ENCODE results near the genes CLTB, FGFR4 and PRELID1.

GRCh38 chr5:175908004-175908988 is 36.9 kb downstream of the CPLX2 start:
- PRO-cap, result no peak
- RAMPAGE, long total RNA, 2 experiments, result no peak in any of the 2 experiments

- PRO-cap, result unidirectional peak, plus-strand start at chr5:176061159
- RAMPAGE, long total RNA, 2 experiments, result start-site peak on the plus strand in 2 of 2 experiments, at chr5:176061155-176061182 at its widest, 7 to 30 reads per replicate
These were observed 92.7 kb upstream of the THOC3 start for GRCh38 chr5:176060698-176061396.

- PRO-cap, result no peak
- RAMPAGE, long total RNA, 2 experiments, result no peak in any of the 2 experiments
These were observed 53.3 kb upstream of the SIMC1 start for GRCh38 chr5:176184962-176185369.

- PRO-cap, result no peak
- RAMPAGE, long total RNA, 2 experiments, result no peak in any of the 2 experiments
These were observed 51.9 kb downstream of the SIMC1 start for GRCh38 chr5:176289795-176290768.

- PRO-cap, result no peak
- RAMPAGE, long total RNA, 2 experiments, result no peak in any of the 2 experiments
These were observed 52.9 kb downstream of the KIAA1191 start for GRCh38 chr5:176308530-176309151.

DNA sequence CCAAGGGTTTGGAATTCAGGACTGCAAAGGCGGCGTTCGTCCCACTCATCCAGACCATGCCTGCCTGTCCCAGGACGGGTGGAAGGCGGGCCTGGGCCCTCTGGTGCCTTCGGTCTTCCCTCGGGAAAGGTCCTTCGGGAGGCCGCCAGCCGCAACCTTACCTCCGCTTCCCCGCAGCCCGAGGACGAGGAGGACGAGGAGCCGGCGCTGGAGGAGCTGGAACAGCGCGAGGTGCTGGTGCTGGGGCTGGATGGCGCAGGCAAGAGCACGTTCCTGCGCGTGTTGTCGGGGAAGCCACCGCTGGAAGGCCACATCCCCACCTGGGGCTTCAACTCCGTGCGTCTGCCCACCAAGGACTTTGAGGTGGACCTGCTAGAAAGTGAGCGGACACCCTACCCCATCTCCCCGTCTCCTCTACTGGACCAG is 929 bp downstream of the ARL10 start:
- PRO-cap, result no peak
- RAMPAGE, long total RNA, 2 experiments, result no peak in any of the 2 experiments

GRCh38 chr5:176385009-176386147 is 3.0 kb downstream of the NOP16 start:
- PRO-cap, result no peak
- RAMPAGE, long total RNA, 2 experiments, result no peak in any of the 2 experiments

DNA sequence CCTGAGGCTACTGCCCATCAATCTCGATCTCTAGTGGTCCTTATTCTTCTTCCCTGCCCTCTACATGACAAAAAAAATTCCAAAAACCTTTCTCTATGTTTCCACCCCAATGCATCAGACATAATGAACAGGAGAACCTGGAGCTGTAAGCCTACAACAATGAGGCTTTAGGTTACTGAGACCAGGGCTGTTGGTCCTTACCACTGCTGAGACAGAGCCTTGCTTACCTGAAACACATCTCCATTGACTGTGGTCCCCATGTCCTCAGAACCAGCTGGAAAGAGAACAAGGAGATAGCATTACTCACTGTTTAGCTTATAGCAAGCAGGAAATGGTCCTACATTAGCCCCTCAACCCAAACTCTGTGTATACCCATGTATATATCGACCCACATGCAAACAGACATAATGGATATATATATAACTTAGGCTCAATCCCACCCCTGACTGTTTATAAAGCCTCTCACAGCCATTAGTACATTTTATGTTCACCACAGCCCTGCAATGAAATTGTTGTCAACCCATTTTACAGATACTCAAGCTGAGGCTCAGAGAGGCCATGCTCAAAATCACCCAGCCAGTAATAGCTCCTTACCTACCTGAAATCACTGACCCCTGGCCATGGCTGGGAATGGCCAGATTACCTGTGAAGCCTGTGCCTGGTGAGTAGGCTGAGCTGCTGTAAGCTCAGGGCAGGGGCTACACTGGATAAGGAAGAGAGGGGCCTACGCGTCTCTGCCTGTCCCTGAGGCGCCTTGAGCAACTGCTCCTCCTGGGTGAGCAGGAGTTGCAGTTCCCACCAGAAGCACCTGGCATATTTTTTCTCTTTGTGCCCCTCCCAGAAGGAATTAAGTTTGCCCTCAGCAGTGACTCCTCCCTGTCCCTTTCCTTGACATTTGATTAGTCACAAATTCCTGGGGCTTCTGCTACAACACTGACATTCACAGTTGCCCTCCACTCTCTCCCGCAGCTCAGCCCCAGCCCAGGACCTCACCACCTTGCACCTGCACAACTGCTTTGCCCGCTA is 6.0 kb downstream of the CLTB start:
- PRO-cap, result no peak
- RAMPAGE, long total RNA, 2 experiments, result start-site peak on the minus strand in 1 of 2 experiments, centred at position 252 of the sequence, 98 reads per replicate

DNA sequence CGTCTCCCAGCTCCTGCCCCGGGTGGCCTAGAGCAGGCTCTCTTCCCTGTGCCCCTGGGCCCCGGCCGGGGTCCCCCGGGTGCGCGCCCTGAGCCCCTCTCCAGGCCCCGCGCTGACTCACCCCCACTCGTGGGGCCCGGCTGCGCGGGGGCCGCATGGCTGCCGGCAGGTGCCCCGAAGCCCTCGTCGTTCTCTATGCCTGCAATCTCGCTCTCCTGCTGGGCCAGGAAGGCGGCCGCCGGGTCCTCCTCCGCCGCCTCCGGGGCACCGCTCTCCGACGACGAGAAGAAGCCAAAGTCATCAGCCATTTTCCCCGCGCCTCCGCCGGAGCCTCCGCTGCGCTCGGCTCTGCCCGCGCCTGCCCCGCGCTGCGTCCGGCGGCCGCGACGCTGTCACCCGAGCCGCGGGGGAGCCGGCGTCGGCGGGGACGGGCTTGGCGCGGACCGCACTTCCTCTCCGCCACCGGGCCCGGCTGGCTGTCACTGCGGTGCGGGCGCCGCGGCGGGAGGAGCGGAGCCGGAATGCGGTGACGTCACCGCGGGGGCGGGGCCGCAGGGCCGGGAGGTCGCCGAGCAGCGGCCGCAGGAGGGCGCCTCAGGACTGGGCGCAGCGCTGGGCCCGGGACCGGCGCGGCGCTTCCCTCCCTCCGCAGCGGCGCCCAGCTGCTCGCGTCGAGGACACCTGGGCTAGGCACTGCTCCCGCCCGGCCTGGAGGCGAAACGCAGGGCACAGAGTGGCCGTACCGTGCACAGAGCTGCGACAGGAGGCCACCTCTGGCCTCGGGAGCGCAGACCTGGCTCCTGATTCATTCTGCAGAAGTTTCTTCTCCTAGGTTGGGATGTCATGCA is at the start of gene CLTB:
CLTB (minus strand) TSS at position 484 of the 848 bp plus-strand sequence.
- PRO-cap, result bidirectional peak, plus-strand start at position 597 of the sequence, minus-strand start at position 481 of the sequence
- RAMPAGE, long total RNA, 2 experiments, result start-site peak on the minus strand in 2 of 2 experiments, centred at positions 281 to 352 of the sequence, 1,506 to 1,539 reads per replicate

DNA sequence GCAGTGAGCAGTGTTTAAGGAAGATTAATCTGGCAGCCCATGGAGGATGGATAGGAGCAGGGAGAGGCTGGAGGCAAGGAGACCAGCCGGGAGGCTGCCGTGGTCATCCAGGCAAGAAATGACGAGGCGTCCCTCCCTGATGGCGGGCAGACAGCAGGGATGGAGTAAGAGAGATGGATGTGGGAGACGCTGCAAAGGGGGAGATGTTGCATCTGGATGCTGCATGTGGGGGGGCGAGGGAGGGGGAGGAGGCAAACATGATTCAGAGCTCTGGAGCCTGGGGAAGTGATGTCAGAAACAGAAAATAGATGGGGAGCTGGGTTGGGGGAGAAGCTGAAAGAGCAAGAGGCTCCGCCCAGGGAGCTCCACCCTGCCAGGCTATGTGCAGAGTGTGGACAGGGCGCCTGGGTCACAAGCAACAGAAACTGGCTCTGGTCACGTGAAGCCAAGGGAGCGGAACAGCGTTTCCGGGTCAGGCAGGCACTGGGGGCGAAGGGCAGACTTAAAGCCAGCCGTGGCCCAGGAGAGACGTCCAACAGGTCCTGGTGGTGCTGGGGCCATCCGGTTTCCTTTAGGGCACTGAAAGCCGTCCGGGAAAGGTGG is 12.7 kb downstream of the UNC5A start:
- PRO-cap, result no peak
- RAMPAGE, long total RNA, 2 experiments, result no peak in any of the 2 experiments

GRCh38 chr5:176968505-176968838 is 38.1 kb downstream of the UIMC1 start:
- PRO-cap, result no peak
- RAMPAGE, long total RNA, 2 experiments, result no peak in any of the 2 experiments

- PRO-cap, result unidirectional peak, plus-strand start at chr5:177086916
- RAMPAGE, long total RNA, 2 experiments, result start-site peak on the plus strand in 1 of 2 experiments, at chr5:177086875-177086927 at its widest, 6 reads per replicate
These were observed at the start of gene FGFR4 for GRCh38 chr5:177086768-177087680. TSS of gene FGFR4 (plus strand) at chr5:177086915.

DNA sequence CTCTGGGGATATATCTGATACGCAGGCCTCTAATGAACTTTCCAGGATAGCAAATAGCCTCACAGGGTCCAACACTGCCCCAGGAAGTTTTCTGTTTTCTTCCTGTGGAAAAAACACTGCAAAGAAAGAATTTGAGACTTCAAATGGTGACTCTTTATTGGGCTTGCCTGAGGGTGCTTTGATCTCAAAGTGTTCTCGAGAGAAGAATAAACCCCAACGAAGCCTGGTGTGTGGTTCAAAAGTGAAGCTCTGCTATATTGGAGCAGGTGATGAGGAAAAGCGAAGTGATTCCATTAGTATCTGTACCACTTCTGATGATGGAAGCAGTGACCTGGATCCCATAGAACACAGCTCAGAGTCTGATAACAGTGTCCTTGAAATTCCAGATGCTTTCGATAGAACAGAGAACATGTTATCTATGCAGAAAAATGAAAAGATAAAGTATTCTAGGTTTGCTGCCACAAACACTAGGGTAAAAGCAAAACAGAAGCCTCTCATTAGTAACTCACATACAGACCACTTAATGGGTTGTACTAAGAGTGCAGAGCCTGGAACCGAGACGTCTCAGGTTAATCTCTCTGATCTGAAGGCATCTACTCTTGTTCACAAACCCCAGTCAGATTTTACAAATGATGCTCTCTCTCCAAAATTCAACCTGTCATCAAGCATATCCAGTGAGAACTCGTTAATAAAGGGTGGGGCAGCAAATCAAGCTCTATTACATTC is 76.6 kb downstream of the NSD1 start:
- PRO-cap, result no peak
- RAMPAGE, long total RNA, 2 experiments, result no peak in any of the 2 experiments

DNA sequence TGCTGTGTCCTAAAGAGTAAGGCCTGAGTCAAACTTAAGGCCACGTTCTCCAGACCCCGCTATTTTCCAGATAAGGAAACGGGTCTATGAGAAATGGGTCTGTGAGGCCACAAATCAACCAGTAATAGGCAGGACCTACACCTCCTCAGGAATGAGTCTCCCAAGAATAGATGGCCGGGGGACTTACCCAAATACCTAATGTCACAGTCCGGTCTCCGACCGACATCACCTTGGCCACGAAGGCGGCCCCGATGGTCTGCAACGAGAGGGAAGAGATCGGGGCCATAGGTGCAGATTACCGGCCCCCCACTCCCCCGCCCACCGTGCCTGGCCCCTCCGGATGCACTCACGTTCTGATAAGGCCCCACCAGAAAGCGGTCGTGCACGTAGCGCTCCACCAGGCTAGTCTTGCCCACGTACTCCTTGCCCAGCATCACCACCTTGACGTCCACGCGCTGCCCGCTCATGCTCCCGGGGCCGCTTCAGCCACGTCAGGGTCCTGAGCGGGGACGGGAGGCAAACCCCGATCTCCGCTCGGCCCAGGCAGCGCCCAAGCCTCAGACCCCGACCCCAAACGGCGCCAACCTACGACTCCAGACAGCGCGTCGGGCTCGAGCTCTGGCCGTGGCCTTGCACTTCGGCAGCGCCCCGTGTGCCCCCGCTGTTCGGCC is 562 bp downstream of the RAB24 start:
- PRO-cap, result no peak
- RAMPAGE, long total RNA, 2 experiments, result no peak in any of the 2 experiments

- PRO-cap, result bidirectional peak, plus-strand start at chr5:177303807, minus-strand start at chr5:177303715
- RAMPAGE, long total RNA, 2 experiments, result start-site peak on the minus strand in 2 of 2 experiments, at chr5:177303702-177303730 at its widest, 22 to 57 reads per replicate
These were observed at the start of gene PRELID1 for GRCh38 chr5:177303493-177304154. TSS of gene PRELID1 (plus strand) at chr5:177303799.

- PRO-cap, result no peak
- RAMPAGE, long total RNA, 2 experiments, result no peak in any of the 2 experiments
These were observed 743 bp downstream of the PRELID1 start for GRCh38 chr5:177304155-177304928.

- PRO-cap, result no peak
- RAMPAGE, long total RNA, 2 experiments, result no peak in any of the 2 experiments
These were observed 12.2 kb downstream of the LMAN2 start for GRCh38 chr5:177338978-177339913.

DNA sequence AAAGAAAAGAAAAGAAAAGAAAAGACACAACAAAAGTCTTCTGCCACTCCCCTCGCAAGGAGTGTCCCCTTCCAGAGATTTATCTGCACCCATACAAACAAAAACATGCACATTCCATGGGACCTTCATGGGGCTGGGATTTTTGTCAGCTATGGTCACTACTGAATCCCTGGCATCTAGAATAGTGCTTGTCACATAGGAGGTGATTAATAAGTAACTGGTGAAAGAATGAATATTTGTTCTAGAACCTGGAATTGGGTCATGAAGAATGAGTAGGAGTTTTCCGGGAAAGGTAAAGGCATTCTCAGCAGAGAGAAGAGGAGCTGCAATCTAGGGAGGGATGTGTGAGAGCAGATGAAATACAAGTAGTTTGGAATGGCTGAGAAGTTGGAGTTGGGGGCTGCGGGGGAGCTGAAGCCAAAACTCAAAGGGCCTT is 2.8 kb upstream of the LMAN2 start:
- PRO-cap, result no peak
- RAMPAGE, long total RNA, 2 experiments, result no peak in any of the 2 experiments

- PRO-cap, result bidirectional peak, plus-strand start at chr5:177454739, minus-strand start at chr5:177454522
- RAMPAGE, long total RNA, 2 experiments, result no peak in any of the 2 experiments
These were observed 8.0 kb downstream of the PRR7 start for GRCh38 chr5:177454606-177454988.

DNA sequence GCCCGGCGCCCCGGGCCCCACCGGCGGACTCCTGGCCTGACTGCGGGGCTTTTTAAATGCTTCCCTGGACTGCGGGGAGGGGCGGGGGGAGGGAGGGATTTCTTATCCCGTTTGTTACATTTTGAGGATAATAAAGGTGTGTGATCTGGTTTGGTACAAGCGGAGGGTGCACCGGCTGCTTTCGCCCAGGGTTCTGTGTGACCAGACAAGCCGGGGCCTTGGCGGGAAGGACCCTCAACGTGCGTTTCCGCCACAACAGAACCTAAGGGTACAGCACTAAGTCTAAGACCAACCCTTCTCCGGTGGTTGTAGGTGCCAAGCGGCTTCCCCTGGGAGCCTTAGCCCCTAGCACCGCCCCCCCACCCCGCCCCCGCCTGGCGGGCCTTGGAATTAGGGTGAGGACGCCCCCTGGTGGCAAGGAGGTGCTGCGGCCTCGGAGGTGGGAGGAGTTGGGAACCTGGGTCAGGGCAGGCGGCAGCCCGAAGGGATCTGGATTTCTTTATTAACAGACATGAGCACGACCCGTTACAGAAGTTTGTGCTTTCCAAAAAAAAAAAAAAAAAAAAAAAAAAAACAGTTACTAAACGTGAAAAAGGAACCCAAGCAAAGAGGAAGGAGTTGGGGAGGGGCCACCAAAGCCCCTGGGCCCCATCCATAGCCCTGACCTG is 9.6 kb downstream of the PRR7 start:
- PRO-cap, result bidirectional peak, plus-strand start at position 502 of the sequence, minus-strand start at position 301 of the sequence
- RAMPAGE, long total RNA, 2 experiments, result no peak in any of the 2 experiments